Aorta (tissue), 1 donor: ENCODE measurements around a stretch of chr2.

DNA sequence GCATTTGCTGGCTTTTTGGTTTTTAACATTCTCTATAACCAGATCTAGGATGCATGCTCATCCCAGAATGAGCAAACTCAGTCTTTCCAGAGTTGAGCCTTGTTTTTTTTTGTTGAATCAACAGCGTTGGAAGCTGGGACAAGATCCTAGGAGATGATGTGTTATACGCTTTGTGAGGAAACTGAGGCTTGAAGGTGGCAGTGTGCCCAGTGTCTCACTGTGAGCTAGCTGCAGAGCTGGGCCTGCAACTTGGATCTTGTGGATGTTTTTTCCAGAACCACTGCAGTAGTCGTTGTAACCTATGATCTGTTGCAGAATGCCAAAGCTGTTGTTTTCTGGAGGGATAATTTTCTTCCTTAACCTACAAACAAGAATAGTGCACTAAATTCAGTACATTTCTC lies 19.5 kb downstream of the MYO1B start:
- PRO-cap: no peak

GRCh38 chr2:191436812-191437081 lies 191.5 kb downstream of the MYO1B start:
- PRO-cap: no peak

- PRO-cap: no peak
These were observed 110.8 kb upstream of the NABP1 start for GRCh38 chr2:191567198-191567525.

DNA sequence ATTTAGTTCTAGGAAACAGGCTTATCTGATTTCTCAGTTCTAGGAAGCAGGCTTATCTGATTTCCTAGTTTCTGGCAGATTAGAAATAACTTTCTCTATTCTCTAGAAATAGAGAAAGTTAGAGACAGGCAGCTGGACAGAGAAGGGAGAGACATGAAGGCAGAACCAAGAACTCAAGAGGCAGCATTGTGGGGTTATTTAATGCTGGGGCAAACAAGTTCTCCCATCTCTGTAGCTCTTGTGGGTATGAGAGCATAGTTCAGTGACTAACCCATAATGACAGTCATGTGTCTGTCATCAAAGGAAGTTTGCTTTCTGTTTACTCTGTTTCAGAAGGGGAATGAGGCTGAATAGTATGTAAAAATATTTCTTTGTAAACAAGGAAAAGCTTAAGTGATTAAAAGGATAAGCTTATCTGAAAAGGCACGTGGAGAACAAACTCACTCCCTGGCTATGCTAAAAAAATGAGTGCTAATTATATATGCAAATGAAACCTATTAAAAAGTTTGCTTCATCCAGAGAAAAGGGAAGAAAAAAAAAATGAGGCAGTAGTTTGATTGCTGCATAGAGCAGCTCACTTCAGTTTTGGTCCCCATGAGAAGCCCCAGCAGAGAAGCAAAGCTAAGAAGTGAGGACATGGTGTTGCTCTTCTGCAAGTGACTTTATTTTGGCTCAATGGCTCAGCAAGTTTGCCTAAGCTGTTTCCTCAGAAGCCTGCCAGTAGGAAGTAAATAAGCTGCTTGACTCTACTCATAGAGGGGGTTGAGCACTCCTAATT lies 40.1 kb upstream of the NABP1 start:
- PRO-cap: unidirectional peak, minus-strand start at position 240 of the sequence

- PRO-cap: no peak
These were observed 11.2 kb upstream of the NABP1 start for GRCh38 chr2:191666699-191667260.

DNA sequence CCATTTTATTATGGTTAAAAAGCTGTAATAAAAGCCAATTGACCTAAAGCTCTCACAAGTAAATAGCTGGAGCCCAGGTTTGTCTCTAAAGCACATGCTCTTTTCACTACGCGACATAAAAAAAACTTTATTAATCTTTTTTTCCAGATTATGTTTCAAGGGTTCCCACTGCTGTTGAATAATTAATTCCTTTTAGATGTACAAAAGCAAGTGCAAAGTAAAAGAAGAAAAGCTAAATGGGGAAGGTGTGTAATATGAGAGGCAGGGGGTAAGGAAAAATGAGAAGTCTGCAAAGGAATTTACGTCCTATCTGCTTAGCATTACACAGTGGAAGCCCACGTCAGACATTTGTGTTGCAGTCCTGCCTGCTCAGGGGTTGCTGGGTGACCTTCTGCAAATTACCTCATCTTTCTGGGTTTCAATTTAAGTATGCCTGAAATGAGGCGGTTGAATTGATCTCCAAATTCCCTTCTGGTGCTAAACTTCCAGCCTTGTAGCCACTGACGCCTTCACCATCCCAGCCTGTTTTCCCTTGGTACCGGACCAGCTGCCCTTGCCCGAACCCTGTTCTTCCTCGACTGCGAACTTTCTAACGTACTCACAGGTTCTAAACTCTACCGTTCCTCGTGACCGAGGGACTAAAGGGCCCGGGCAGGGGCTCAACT lies 691 bp upstream of the NABP1 start:
- PRO-cap: unidirectional peak, minus-strand start at position 582 of the sequence

DNA sequence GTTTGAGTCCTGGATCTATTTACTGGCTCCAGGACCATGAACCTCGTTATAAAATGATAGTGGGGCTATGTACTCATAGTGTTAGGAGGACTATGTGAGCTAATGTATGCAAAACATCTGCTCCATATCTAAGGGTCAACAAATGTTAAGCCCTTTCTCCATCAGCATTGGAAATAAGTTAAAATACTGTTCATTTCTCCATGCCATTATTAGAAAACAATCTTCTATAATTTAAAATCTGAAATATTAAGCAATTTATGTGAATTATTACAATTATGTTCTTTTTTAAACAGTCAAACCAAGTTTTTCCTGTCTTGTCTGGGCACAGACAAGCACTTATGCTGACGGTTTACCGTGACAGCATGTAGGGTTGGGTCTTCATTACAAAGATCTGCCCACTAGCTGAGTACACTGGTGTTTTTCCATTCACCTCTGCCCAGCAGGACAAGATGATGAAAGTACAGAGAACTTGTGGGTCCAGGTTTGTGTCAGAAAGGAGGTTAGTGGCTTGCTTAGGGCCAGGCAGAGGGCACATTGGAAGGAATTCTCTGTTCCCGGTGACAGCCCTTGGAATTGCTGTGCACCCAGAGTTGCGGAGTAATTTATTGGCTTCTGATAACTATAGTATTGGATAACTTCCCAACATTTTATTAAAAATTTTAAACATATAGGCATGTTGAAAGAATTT lies 13.9 kb downstream of the NABP1 start:
- PRO-cap: no peak

- PRO-cap: no peak
These were observed 1.8 kb downstream of the CAVIN2 start for GRCh38 chr2:191844685-191845986.

DNA sequence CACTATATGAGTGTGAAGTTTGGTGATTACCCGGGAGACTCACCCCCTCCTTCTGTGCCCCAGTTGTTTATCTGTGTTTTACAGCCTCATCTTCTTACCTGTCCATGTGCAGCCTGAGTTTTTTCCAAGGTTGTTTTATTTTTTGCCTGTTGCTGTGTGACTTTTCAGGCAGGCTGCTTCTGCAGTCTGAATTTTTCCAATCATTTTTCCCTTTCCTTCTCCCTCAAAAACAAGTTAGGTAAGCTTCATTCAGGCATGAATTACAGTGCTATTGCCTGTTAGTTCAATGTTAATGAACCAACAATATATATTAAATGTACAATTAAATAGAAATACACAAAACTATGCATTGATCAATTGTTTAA lies 38.5 kb downstream of the STK17B start:
- PRO-cap: no peak

GRCh38 chr2:196157864-196158333 lies 13.5 kb downstream of the STK17B start:
- PRO-cap: no peak

- PRO-cap: no peak
These were observed 11.3 kb downstream of the STK17B start for GRCh38 chr2:196159909-196160550.

DNA sequence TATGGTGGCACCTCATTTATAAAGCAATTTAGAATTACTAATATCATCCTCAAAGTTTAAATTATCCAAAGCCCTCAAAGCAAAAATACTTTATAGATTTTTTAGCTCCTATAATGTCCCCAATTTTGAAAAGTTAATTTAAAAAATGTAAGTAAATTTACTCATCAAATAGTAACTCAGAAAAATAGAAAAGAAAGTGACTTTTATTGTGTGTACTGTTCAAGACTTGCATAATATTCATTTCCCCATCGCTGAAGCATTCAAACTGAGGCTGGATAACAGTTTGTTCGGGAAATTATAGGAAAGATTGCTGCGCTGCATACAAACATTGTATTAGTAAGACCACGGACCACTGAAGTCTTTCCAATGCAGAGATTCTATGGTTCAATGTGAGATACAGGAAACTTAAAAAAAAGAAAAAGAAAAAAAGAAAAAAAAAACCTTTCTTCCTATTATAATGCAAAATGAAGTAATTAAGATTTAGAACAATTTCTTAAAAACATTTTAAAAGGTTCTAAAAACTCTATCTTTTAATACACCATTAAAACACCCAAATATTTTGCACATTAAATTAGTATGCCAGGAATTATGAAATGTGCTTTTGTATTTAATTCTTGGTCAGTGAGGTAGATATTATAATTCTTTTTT lies 10.4 kb downstream of the STK17B start:
- PRO-cap: no peak

- PRO-cap: no peak
These were observed 8.2 kb downstream of the STK17B start for GRCh38 chr2:196163111-196163707.

DNA sequence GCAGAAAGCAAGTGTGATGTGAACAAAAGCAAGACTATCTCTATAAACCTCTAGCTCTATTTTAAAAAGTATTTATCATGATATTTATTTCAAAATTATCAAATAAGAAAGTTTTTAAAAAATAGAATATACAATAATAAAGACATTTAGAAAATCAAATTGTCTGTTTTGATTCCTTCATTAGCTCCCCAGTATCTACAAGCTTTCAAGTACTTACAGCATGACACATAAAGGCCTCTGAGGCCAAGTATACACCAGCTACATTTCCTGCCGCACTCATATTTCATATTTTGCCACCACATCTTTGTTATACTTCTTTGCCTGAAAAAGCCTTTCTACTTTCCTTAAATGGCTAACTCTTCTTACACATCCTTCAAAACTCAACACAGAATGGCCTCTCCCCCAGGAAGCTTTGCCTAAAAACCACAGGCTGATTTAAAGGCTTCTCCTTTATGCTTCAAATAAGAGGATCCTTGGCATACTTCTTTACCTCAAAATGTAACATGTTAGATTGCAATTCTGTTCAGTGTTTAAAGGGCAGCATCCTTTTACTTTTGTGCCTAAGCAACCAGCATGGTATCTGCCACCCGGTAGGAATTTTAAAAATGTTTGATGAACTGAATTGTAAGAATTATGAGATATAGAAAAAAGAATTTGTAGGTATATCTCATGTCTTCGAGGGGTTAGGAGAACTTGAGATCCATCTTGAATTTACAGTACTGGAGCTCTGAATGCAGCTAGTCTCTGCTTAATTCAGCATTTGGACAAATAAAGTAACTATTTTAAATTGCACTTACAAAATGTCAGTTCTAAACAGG lies 4.4 kb downstream of the STK17B start:
- PRO-cap: no peak

- PRO-cap: no peak
These were observed 12.3 kb upstream of the STK17B start for GRCh38 chr2:196183640-196184178.

GRCh38 chr2:196199186-196199900 lies 28.0 kb upstream of the STK17B start:
- PRO-cap: no peak

DNA sequence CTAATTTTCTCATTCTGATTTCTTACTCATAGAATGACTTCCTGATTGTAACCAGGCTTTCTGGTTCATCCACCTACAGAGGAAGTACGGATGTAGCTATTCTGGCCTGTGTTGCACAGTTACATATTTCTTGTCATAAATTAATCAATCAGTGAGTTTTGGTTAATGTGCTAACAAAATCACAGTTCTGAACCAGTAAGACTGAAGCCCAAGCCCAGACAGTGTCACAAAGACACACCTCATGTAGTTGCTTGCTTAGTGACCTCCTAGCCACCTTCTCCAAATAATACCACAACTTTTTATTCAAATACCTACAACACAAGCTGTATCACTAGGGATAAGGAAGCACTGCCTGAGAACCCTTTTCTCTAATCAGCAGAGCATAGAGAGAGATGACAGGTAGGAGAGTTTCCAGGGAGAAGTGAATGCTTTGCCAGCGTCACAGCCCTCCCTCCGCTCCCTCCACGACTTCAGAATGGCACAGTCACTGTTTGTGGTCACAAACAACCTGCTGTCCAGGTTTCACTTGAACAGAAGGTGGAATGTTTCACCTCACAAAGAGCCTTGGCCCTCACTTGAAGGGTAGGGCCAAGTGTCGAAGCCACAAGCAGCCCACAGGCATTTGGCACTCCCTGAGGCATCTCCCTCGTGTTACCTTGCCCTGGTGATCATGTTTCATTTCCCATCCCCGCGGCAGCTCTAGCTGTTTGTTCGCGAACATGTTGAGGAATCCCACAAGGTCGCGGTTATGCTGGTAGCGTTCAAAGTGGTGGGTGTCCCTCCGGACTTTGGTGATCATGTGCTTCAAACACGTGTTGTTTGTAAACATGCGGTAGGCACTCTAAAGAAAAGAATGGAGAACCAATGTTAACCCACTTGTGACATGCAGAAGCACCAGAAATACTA lies 120.8 kb upstream of the STK17B start:
- PRO-cap: no peak

DNA sequence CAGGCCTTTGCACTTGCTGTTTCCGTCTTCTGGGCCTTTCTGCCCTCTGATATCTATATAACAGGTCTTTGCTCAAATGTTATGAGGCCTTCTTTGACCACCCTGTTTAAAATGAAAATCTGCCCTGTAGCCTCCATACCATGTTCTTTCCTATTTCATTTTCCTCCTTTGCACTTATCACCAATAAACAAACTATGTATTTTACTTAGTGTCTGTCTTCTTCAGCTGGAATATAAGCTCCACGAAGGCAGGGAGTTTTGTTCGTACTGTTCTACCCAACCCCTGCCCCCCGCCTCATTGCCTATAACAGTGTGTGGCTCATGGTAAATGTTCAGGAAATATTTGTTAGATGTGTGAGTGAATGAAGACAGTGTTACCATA lies 1.9 kb downstream of the CCDC150 start:
- PRO-cap: no peak

DNA sequence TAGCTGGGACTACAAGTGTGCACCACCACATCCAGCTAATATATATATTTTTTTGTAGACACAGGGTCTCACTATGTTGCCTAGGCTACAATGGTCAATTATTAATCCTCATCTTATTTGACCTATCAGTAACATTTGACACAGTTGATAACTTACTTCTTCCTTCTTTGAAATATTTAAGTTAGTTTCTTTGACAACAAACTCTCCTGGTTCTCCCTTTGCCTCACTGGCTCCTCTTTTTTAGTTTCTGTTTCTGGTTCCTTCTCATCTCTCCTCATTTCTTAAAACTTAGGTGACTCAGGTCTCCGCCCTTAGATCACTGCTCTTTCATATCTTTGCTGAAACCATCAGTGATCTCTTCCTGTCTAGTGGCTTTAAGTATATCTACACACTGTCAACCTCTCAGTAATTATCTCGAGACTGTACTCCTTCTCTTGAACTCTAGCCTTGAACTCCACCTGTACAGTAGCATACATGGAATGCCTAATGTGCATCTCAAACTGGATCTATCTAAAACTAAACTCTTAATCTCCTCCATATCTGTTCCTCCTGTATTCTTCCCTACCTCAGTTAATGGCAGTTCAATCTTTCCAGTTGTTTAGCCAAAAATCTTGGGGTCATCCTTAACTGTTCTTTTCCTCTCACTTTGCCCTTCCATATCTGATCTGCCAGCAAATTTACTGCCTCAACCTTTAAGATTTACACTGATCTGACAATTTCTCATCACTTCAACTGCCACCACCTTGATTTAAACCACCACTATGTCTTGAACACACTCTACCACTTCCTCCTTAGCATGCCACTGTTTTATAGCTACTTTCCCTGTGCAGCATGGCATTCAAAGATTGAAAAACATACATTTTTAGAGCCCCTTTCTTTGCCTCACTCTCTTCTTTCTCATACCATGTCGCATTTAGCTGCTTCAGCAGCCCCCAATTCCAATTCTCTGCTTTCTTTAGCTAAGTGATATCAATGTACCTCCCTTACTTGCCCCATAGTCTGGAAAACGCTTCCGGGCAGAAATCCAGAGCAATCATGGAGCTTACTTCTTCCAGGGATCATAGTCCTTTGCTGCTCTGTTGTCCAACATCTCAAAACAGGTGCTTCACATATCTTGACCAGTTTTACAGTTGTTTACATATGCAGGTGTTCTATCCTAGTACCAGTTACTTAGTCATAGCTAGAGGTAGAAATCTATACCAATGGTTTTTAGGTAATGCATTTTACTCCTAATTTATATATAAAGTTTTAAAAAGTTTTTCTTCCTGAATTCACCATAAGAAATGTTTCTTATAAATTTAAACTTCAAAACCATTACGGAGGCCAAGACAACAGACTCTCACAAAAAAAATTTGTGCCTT lies 11.1 kb downstream of the PGAP1 start:
- PRO-cap: no peak

DNA sequence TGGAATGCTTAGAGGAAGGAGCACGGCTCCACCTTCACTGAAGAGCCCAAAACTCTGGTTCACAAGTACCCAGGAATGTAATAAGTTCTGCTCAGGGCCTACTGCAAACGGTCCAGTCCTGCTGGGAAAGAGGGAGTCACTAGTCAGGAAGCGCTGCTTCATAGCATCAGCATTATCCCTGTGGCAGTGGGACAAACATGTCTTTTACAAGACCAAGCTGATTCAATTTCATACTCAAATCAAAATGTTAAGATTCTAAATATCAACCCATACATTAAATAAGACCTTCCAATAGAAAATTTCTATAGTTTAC lies 152.9 kb upstream of the PGAP1 start:
- PRO-cap: no peak